Duodenum (tissue), 1 donor: ENCODE data around the gene ANKRD23.

GRCh38 chr2:96141940-96142522 lies 3.2 kb downstream of the DUSP2 start:
- PRO-cap: no peak

GRCh38 chr2:96148300-96149324 lies 3.4 kb upstream of the DUSP2 start:
- PRO-cap: bidirectional peak, plus-strand start at chr2:96148736, minus-strand start at chr2:96148543

DNA sequence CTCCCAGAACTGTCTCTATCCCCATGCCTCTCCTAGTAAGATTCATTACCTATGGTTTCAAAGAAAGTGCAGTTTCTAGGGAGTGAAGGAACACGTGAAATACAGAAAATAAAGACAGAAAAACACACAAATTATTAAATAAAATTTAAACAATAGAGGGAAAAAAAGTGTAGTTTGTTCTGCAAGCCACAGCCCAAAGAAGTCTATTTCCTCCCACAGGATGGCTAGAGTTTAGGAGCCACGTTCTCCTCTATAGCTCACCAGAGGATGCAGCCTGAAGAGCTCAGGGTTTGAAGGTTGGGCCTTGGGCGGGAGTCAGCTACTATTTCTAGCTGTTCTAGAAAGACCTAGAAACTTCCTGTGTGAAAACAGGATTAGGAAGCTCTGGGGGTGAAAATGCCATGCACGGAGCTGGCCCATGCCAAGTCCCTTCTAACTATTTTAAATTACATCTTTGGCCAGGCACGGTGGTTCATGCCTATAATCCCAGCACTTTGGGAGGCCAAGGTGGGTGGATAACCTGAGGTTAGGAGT lies 14.9 kb downstream of the TMEM127 start:
- PRO-cap: no peak

DNA sequence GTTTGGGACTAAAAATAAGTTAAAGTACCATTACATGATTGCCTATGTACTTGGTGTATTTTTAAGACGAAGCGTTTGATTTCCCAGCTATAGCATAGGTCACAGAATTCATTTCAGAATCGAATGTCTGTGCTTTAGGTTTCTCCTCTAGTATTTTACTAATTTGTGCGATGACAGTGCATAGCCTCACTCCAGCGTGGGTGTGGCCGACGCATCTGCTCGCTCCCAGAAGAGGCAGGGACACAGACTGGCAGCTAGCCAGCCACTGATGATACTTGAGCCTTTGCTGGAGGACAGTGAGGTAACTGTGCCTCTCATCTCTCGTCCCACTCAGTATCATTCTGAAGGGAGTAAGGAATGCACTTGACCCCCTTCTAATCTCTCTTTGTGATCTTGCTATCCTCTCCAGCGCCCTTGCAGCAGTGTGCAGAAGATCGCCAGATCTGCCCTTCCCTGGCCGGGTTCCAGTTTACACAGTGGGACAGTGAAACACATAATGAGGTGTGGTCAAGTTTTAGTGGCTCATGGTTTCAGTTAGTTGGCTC lies 17.4 kb downstream of the NCAPH start:
- PRO-cap: no peak

DNA sequence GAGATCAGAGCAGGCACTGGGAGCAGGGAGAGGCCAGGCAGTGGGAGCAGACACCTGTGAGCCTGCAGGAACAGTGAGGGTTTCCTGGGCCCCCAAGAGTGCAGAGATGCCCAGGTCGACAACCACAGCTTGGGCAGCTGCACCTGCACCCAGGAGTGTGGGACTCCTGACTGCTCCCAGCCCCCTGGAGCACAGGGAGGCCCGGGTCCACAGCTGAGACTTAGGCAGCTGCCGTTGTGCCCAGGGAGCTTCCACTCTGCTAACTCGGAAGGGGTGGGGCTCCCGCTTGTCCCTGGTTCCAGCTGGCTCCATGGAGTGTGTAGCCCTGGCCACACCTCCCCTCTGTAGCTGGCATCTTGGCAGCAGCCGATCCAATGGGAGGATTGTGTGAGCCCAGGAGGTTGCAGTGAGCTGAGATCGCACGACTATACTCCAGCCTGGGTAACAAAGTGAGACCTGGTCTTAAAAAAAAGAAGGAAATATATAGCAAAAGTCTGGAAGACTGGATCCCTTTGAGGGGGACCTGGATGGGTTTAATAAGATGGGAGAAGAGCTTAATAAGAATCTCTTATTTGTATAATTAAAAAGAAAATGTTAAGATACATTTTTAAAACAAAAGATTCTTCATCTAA lies 69.4 kb downstream of the NCAPH start:
- PRO-cap: no peak

- PRO-cap: no peak
Observed at GRCh38 chr2:96503033-96503244, 2.2 kb downstream of the NEURL3 start.

DNA sequence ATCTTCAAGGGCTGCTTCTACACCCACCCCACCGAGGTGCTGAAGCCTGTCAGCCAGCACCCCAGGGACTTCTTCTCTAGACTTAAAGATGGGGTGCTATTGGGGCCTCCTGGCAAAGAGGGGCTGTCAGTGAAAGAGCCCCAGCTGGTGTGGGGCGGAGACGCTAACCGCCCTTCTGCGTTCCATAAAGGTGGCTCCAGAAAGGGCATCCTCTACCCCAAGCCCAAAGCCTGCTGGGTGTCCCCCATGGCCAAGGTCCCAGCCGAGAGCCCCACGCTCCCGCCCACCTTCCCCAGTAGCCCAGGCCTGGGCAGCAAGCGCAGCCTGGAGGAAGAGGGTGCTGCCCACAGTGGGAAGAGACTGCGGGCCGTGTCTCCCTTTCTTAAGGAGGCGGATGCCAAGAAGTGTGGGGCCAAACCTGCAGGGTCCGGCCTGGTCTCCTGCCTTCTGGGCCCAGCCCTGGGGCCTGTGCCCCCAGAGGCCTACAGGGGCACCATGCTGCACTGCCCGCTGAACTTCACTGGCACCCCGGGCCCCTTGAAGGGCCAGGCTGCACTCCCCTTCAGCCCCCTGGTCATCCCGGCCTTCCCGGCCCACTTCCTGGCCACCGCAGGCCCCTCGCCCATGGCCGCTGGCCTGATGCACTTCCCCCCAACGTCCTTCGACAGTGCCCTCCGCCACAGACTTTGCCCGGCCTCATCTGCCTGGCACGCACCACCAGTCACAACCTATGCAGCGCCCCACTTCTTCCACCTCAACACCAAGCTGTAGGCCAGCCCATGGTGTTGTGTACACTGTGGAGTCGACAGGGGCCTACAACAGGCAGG lies 15.2 kb downstream of the ARID5A start:
- PRO-cap: no peak

- PRO-cap: no peak
Observed at GRCh38 chr2:96552370-96552704, 15.8 kb downstream of the ARID5A start.

GRCh38 chr2:96556428-96557424 lies 20.2 kb downstream of the ARID5A start:
- PRO-cap: no peak

- PRO-cap: unidirectional peak, plus-strand start at chr2:96602046
Observed at GRCh38 chr2:96601678-96602229, 36.4 kb downstream of the KANSL3 start.

DNA sequence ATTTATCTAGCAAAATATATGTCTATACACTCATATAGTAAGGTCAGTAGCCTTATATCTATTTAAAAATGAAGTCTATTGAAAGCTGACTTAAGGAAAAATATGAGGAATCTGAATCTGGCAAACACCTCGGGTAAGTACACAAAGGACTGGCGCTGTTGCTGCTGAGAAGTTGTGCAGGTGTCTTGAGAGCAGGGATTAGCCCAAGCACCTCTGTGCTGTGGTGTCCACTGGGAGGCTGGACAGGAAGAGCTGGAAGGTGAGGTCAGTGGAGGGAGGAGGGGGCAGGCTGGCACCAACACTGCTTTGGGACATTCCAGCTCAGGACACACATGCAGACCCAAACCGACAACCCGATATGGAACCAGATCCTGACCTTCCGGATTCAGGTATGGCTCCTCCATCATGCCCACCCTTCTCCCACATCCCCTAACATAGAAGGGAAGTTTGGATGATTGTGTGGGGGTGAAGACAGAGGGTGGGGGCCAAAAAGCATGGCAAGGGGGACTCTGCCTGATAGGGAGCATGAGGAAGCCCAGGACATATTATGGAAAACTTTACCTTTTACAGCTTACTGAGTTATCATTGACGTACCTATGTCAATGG lies 20.7 kb downstream of the FER1L5 start:
- PRO-cap: no peak

GRCh38 chr2:96761344-96761655 lies 598 bp downstream of the CNNM4 start:
- PRO-cap: no peak

DNA sequence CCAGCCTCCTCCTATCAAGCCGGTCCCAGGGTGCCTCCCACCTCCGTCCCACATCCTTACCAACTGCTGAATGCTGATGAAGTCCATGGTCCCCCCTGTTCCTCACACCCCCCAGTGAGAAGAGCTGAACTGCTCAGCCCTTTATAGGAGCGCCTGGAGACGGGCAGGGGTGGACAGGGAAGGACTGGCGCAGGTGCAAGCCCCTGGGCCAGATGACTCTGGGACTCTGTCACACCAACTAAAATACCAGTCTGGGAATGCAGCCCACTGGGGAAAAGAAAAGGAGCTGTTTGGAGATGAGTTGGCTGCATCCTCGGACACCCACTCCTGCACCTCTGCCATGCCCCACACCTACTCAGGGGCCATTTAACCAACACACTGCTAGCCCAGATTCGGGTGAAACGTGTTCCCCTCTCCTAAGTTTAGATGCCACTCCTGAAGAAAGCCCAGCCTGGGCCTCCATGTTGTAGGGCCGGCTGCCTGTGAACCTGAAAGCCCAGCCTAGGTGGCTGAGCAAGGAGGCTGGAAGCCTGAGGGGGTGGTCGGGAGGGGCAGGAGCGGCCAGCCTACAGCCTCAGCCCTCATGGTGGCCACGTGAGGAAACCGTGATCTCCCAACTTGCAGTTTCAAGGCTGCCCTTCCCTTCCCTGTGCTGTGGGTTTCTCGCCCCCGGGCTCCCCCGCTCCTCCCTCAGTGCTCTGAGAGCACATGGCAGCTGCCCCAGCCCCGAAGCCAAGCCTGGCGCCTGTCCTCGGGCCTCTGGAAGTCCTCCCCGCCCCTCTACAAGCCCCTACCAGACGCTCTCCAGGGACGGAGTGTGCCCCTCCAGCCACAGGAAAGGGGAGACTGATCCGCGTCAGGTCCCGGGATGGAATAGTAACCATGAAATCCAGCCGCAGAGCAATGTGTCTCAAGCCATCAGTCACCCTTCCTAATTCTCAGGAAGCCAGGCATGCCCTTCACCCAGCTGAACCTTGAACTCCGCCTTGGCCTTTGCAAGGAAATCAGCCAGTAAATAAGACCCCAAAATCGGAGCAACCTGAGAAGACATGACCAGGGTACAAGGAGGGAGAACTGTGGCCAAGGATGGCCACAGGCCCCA lies at the start of gene ANKRD23:
Gene ANKRD23, minus strand, starts transcription at position 116 of the 1,102 bp plus-strand sequence.
- PRO-cap: no peak

DNA sequence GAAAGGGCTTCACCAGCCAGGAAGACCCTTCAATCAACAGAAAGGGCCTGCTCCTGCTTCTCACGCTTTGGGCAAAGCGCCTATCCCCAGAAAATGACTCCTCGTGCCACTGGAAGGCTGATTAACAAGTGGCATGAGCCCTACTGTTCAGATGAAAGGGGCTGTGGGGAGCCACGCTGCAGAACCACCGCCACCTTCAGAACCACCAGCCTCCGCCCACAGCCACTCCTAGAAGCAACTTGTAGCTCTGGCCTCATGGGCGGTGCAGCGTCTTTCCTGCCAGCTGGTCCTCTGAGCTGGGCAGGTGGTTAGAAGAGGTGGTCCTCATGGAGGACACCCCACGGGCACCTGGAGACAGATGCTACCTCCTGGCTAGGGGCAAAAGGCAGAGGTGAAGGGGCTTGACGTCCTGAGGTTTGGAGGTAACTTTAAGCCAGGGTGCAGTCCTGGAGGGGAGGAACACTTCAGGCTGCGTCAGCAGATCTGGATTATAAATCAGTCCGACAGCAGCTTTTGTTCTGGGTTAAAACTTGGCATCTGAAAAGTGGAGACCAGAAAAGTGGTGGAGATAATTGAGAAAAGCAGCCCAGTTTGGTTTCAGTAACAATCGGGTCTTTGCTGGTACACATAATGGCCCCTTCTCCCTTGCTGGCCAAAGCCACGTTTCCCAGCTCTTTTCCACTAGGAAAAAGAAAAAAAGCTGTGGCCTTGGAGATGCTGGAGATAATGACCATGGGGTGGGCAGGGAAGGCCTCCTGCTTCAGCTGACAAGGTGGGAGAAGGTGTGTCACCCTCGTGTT lies 935 bp upstream of the SEMA4C start:
- PRO-cap: no peak

DNA sequence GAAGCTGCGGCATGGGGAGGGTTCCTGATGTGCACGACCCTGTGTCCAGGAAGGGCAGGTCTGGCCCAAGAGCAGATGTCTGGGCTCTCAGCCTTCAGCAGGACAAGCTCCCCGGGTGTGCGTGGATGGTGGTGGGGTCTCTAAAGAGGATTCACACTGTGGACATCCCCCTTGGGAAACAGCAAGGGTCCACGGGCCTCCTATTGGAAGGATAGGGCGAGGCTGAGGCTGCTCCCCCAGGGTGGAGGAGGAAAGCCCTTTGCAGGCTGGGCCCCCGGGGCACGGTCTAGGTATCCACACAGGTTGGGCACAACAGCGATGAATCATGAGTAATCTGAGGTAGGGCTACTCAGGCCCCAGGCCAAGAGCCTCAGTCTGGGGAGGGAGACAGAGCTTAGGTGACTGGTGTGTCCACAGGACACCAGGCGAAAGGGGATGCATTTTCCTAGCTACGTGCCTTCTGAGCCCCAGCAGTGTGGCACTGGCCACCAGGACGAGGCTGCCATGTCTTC lies 14.4 kb upstream of the SEMA4C start:
- PRO-cap: no peak

DNA sequence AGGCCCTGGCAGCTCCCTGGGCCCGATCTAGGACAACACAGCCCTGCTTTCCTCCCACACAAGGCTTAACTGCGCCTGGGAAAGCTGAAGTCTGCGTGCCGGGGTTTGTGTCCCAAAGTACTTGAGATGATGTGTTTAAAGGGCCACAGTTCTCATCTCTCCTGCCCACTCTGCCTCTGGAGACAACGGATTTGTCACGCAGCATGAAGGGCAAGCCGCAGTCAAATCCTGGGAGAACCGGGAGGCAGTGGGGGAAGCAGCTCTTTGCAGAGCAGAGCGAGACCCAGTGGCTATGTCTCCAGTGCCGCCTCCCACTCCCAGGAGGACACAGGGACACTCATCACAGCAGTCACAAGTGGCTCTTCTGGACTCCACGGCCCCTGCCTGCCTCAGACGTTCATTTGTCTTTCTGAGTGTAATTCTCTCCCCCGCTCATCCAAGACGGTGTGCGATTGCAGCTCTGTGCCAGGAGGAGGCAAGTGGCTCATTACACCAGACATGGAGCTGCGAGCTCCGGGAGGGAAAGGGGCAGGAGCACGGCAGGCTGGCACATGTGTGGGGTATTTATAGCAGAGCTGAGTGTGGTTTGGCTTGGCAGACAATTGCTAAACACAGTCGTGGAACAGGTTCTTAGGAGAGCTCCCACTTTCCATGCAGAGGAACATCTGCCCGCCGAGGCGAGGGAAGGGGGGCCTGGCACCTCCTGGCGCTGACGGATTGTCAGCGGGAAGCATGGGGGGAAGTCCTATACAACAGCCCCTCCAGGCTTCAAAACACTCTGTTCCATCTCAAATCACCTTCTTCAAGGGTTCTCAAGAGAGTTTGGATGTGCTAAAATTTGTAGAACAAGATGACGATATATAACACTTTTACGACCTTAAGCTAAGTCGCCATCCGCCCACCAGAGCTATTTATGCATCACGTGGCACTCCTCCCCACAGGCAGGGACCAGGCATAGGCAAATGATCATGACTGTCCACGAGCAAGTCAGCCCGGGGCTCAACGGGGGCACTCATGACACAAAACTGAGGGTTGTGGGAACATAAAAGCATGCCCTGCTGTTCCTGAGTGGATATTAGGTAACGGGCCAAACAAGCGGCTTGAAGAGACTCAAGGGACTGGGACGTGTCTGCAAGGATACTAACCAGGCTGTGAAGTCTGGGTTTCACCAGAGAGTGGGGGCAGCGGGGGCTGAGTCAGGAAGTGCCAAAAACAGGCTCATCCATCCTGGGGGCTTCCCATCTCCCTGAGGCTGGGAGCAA lies 58.0 kb upstream of the SEMA4C start:
- PRO-cap: no peak

- PRO-cap: no peak
Observed at GRCh38 chr2:96970370-96970929, 15.9 kb downstream of the FAM178B start.

- PRO-cap: no peak
Observed at GRCh38 chr2:97183578-97183938, 70.6 kb downstream of the ANKRD36 start.

- PRO-cap: no peak
Observed at GRCh38 chr2:97539946-97540756, 49.5 kb downstream of the ANKRD36B start.

- PRO-cap: no peak
Observed at GRCh38 chr2:97556608-97557358, 32.9 kb downstream of the ANKRD36B start.